Ascending aorta (tissue), 1 donor: ENCODE data around the genes CMTR2 and ATXN1L.

DNA sequence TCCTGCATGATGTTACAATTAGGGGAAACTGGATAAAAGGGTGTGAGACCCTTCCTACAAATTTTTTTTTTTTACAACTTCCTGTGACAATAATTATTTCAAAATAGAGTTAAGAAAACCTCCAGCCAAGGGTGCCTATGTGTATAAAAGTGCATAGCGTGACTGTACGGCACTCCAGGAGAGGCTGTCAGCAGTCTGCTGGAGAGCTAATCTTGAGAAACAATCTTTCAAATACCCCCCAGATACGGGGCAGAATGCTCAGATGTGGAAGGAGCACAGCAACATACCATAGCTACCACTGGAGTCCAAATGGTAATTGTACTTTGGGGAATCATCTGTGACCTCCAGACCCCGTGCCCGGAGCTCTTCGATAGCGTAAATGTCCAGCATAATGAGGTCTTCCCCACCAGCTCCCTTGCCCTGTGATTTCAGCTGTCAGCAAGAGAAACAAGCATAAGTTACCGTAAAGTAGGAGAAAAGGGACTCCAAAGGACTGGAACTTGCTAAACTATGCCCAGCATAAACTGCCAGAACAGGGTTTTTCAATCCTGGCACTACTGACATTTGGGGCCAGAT is 13.0 kb upstream of the EXOSC6 start:
- PRO-cap = no peak

DNA sequence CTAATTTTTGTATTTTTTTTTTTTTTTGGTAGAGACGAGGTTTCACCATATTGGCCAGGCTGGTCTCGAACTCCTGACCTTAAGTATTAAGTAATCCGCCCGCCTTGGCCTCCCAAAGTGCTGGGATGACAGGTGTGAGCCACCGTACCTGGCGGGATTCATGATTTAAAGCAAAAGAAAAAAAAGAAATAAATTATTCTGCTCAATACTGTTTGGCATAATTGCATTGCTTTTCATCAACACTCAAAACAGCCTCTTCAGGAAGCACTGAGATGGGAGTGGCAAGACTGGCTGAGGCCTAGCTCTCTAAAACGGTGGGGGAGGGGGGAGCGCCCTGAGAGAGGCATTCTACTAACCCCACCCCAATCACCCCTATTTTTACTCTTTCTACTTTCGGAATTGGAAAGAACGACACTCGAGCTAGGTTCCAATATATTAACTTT is 33.1 kb downstream of the DDX19A start:
- PRO-cap = no peak

- PRO-cap = no peak
These were observed 33.4 kb downstream of the DDX19A start for GRCh38 chr16:70380228-70380400.

GRCh38 chr16:70390687-70391173 is 44.0 kb downstream of the DDX19A start:
- PRO-cap = no peak

DNA sequence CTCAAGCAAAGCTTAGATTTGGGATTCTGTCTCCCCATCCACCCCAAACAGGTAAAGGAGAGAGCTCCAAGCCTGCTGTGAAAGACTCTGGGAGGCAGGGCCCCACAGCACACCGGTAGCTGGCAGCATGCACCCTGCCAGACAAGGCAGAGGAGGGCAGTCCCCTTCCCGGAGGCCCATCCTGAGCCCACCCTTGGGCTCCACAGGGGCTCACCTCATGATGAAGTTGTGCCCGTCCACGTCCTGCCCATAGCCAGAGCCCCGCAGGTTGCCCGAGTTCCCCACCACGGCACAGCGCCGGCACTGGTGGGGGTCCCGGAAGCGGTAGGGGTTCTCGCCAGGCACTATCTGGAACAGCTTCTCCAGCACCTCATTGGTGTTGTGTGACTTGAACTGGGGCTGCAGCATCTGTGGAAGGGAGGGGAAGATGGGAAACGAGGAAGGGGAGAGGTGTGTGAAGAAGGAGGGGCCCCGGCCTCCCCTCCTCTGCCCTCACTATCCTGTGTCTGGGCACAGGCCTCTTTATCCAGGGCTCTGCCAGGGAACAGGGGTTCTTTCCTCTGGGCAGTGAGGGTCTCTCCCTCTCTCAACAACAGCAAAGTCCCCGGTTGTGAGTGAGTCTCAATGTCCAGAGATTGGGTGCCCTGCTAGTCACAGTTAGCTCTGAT is 44.0 kb downstream of the ST3GAL2 start:
- PRO-cap = no peak

GRCh38 chr16:70662298-70663383 is 16.3 kb downstream of the IL34 start:
- PRO-cap = no peak

GRCh38 chr16:70664101-70664612 is 17.8 kb downstream of the IL34 start:
- PRO-cap = no peak

DNA sequence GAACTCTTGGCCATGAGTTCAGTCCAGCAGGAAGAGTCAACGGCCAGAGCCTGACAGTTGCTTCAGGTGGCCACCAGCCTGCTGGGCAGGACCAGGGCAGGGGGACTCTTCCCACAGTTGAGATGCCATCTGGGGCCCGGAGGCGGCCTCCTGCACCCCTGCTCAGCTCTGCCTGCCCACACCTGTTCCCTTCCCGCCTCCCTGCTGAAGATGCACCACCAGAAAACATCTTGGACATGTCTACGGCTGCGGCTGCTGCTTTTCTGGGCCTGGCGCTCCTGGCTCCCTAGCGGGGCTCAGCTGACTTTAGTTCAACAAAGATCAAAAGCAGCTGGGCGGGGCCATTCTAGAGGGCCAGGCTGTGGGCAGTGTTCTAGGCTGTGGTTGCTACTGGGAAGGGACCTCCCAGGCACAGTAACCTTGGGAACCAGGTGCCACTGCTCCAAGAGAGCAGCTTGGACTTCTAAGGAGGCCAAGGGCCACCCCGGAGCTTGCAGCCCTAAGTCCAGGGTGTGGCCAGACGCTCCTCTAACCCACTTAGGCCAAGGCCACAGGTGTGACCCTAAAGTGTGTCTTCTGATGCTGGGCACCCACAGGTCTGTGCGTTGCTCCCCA is 3.7 kb upstream of the MTSS2 start:
- PRO-cap = unidirectional peak, minus-strand start at position 280 of the sequence

DNA sequence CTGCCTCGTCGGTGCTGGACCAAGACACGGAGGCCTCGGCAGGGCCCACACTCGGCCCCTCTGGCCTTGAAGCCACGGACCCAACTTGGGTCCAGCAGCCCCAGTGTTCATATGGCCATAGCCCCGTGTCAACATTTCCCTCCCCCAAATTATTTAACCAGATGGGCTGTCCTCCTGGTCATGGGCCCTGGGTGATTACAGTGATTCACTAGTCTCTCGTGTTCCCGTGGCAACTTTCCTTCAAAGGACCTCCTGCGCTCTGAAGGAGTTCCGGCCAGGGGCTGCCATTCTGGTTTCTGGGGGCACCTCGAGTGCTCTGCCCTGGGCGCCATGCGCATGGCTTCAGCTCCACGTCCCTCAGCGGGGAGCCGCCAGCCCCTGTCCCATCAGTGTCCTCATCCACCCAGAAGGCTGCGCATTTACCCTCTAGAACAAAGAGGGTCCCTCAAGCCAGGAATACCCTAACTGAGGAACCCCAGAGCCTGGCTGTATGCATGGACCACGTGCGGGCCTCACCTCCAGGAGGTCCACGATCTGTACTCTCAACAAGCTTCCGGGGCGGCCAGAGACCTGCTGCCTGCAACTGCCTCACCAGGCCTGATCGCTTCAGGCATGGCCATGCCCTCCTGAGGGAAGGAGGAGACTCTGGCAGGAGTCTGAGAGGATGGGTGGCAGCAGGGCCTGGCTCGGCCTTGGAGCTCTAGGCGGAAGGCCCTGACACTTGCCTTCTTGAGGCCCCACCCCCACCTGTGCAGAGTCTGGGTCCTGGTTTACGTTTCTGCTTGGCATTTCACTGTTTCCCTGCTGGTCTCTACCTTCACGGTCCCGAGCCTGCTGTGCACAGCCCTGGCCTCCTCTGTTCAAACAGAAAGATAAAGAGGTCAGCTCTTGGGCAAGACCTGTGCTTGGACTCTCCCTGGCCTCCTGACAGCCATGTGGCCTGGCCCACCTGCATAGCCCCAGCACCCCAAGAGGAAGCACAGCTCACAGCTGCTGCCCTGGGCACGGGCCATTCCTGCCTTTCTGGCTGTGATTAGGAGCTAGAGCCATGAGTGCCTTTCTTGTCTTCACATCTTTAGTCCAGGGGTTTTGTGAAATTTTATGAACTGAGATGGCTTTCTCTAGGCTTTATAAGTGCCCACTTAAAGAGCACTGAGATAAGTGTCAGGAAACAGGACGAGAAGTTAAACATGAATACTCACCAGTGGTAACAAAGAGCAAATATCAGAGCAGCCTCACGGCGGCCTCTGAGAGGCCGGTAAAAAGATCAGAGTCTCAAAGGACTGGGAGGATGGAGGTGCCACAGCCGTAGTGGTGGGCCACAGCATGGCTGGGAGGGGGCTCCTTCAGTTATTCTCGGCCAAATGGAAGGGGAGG is 25.3 kb upstream of the MTSS2 start:
- PRO-cap = no peak

- PRO-cap = bidirectional peak, plus-strand start at chr16:70737591, minus-strand start at chr16:70737527
These were observed 51.9 kb upstream of the MTSS2 start for GRCh38 chr16:70737439-70738383.

GRCh38 chr16:71289055-71290074 is at the start of gene CMTR2:
Gene CMTR2 (minus strand): TSS chr16:71289402.
- PRO-cap = bidirectional peak, plus-strand start at chr16:71289516, minus-strand start at chr16:71289374

DNA sequence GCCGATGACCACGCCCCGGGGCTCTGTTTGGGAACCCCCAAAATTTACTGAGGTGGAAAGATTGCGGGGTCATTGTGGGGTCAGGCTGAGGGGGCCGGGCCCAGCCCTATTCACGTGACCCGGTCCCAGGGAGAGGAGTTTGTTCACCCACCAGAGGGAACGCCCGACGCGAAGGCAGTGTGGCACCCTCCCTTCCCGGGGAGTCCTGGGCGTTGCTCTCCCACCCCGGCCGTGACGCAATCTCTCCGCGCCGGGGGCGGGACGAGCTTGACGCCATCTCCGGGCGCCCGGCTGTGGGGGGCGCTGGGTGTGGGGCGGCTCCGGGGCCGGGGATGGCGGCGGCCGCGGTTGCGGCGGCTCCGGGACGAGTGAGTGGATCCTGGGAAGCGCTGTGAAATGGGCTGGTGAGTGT is at the start of gene ATXN1L:
Gene ATXN1L (plus strand): TSS at position 276 of the 412 bp plus-strand sequence.
- PRO-cap = bidirectional peak, plus-strand start at position 306 of the sequence, minus-strand start at position 207 of the sequence

GRCh38 chr16:71883143-71883691 is 765 bp downstream of the ZNF821 start:
- PRO-cap = no peak

DNA sequence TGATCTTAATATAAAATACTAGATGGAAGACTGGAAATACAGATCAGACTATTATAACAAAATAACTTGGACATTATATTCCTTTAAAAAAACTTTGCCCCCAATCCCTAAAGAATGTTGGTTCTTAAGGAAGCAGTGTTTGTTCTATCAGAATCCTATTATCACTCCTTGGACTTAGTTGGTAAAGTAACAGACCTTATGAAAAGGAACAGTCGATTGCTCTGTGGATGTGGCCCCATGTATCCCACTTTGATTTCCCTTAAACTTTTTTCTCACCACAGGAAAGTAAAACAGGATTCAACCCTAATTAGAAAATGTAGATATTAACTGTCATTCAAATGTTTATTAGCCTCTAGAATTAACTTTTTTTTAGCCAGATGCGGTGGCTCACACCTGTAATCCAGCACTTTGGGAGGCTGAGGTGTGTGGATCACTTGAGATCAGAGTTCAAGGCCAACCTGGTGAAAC is 31.6 kb downstream of the IST1 start:
- PRO-cap = no peak

GRCh38 chr16:71929062-71929909 is 34.0 kb downstream of the IST1 start:
- PRO-cap = no peak

- PRO-cap = no peak
These were observed 4.6 kb downstream of the DHODH start for GRCh38 chr16:72013025-72013747.

DNA sequence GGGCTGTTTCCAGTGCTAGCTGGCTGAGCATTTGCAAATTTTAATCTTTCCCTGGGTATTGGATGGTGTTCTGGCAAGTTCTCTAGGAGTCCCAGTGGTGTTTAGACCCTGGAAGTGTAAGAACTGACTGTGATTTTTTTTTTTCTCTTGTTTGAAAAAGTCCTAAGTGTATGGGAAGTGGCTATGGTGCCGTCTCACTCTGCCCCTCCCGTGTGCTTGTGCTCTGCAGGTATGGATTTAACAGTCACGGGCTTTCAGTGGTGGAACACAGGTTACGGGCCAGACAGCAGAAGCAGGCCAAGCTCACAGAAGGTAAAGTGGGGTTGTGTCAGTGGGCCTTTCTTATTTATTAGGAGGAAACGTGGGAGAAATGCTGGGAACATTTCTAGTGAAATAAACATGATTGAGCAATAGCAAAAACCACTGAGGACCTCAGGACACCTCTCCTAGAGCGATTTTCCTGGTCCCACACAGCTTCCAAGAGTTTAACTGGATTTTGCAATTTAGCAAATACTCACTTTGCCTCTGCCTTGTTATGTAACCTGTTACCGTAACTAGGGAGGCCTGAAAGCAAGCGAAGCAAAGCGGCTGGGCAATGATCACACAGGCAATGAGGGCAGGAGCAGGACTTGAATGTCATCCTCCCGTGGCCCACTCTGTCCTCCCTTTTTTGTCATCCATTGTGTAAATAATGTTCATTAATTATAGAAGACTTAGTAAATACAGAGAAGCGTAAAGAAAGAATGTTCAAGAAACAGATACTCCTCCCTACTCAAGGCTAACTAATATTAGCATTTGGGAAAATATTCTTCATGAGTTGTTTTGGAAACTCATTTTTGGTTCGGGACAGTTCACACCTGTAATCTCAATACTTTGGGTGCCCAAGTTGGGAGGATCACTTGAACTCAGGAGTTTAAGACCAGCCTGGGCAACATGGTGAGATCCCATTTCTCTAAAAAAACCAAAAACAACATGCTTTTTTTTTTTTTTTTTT is 8.5 kb downstream of the DHODH start:
- PRO-cap = no peak

GRCh38 chr16:72021739-72022110 is 13.2 kb downstream of the DHODH start:
- PRO-cap = no peak

- PRO-cap = no peak
These were observed 2.5 kb upstream of the HPR start for GRCh38 chr16:72060329-72061121.

DNA sequence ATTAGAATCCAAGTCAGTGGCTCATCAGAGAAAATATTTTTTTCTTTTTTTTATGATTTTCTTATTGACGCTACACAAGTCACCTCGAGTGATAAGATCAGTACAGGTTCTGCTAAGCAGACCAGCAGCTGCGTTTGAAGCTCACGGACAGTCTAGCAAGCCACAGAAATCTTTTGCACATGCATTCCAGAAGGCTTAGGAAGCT is 95.0 kb downstream of the ZFHX3 start:
- PRO-cap = no peak